ENCODE measurements around the gene SF3B2.

- PRO-cap, 6 experiments, result peak in 6 of 6 experiments; most common plus-strand start chr11:65496414 (in 3); most common minus-strand start chr11:65496330 (in 1)
- RAMPAGE, long total RNA, 2 experiments, result no peak in any of the 2 experiments
- RRBS, result no CpG with 5 or more reads among the region's 4 CpGs
Observed at GRCh38 chr11:65496213-65496499, 28.7 kb upstream of the SCYL1 start.

DNA sequence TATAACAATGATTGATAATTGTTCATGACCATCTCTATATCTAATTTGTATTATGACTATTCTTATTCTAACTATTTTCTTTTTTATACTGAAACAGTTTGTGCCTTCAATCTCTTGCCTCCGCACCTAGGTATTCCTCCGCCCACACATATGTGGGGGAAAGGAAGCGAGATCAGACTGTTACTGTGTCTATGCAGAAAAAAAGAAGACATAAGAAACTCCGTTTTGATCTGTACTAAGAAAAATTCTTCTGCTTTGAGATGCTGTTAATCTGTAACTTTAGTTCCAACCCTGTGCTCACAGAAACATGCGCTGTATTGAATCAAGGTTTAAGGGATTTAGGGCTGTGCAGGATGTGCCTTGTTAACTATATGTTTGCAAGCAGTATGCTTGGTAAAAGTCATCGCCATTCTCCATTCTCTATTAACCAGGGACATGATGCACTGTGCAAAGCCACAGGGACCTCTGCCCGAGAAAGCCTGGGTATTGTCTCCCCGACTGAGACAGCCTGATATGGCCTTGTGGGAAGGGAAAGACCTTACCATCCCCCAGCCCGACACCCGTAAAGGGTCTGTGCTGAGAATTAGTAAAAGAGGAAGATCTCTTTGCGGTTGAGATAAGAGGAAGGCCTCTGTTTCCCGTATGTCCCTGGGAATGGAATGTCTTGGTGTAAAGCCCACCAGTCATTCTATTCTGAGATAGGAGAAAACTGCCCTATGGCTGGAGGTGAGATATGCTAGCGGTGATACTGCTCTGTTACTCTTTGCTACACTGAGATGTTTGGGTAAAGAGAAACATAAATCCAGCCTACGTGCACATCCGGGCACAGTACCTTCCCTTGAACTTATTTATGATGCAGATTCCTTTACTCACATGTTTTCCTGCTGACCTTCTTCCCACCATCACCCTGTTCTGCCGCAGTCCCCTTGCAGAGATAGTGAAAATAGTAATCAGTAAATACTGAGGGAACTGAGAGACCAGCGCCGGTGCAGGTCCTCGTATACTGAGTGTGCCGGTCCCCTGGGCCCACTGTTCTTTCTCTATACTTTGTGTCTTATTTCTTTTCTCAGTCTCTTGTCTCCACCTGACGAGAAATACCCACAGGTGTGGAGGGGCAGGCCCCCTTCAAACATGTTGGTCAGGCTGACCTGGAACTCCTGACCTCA, 1.9 kb upstream of the SCYL1 start:
- PRO-cap, 6 experiments, result no peak in any of the 6 experiments
- RAMPAGE, long total RNA, 2 experiments, result no peak in any of the 2 experiments
- RRBS, result no CpG with 5 or more reads among the region's 21 CpGs

DNA sequence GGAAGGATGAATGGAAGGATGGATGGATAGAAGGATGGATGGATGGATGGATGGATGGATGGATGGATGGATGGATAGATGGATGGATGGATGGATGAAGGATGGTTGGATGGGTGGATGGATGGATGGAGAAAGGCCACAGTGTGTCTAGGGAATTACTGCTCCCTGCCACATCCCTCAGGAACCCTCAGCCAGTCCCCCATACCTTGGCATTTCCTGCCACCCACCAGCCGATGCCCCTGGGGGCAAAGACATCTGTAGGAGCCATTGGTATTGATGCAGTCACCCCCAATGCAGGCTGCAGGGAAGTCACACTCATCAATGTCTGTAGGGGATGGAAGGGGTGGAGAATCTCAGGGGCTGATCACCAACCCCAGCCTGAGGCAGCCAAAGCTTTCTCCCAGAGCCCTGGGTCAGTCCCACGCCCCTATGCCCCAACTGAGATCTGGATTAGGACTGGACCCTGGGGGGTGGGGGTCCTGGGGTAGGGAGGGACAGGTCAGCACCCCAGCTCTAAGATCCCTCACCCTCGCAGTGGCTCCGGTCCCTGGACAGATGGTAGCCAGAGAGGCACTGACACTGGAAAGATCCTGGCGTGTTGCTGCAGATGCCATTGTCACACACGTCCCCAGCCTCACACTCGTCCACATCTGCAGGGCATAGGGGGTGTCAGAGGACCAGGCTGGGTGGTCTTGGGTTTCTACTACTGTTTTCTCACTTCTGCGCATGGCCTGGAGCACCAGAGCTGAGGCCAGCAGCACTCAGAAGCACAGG, 15.1 kb downstream of the LTBP3 start:
- PRO-cap, 6 experiments, result no peak in any of the 6 experiments
- RAMPAGE, long total RNA, 2 experiments, result no peak in any of the 2 experiments
- RRBS, result no CpG with 5 or more reads among the region's 8 CpGs

GRCh38 chr11:65559944-65560543, 1.9 kb upstream of the LTBP3 start:
- PRO-cap, 6 experiments, result no peak in any of the 6 experiments
- RAMPAGE, long total RNA, 2 experiments, result no peak in any of the 2 experiments
- RRBS, result no CpG with 5 or more reads among the region's 5 CpGs

GRCh38 chr11:65572630-65573698, 626 bp downstream of the FAM89B start:
- PRO-cap, 6 experiments, result peak in 6 of 6 experiments; most common plus-strand start chr11:65572925 (in 1); most common minus-strand start chr11:65572932 (in 6)
- RAMPAGE, long total RNA, 2 experiments, result no peak in any of the 2 experiments
- RRBS, result 2% methylated on average over 15 of the region's 78 CpGs

DNA sequence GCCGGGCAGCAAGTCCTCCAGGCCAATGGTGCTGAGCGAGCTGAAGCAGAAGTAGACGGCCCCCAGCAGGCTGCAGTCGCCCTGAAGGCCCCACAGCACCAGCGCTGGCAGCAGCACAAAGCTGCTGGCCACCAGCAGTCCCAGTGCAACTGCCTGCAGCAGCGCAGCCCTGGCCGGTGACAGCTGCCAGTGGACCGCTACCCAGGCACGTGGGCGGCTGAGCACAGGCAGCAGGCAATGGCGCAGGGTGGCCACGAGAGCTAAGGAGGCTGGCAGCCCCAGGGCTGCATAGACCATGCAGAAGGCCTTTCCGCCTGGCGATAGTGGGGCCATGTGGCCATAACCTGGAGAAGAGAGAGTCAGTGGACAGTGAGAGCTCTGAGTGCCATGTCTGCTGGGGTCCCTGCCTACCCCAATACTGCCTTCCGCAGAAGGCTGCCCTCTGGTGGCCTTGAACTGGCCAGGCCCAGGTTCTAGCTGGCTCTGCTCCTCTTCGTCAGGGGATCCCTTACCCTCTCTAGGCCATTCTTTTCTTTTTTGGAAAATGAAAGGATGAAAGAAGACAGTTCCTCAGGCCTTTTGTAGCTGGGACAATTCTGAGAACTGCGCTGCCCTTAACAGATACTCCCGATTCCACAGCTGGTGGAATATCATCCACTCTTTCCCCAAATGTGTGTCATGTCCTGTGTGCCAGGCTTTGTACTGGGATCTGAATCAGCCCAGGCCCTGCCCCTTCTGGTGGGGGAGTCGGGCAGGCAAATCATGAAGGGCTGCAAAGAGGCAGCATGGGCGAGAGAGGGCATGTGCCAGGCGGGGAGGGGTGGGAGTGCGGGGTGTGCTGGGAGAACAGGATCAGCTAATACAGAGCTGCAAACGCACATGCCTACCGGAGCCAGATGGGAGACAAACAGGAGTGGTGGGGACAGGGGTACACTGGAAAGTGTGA, 1.8 kb downstream of the KCNK7 start:
- PRO-cap, 6 experiments, result no peak in any of the 6 experiments
- RAMPAGE, long total RNA, 2 experiments, result no peak in any of the 2 experiments
- RRBS, result no CpG with 5 or more reads among the region's 24 CpGs

DNA sequence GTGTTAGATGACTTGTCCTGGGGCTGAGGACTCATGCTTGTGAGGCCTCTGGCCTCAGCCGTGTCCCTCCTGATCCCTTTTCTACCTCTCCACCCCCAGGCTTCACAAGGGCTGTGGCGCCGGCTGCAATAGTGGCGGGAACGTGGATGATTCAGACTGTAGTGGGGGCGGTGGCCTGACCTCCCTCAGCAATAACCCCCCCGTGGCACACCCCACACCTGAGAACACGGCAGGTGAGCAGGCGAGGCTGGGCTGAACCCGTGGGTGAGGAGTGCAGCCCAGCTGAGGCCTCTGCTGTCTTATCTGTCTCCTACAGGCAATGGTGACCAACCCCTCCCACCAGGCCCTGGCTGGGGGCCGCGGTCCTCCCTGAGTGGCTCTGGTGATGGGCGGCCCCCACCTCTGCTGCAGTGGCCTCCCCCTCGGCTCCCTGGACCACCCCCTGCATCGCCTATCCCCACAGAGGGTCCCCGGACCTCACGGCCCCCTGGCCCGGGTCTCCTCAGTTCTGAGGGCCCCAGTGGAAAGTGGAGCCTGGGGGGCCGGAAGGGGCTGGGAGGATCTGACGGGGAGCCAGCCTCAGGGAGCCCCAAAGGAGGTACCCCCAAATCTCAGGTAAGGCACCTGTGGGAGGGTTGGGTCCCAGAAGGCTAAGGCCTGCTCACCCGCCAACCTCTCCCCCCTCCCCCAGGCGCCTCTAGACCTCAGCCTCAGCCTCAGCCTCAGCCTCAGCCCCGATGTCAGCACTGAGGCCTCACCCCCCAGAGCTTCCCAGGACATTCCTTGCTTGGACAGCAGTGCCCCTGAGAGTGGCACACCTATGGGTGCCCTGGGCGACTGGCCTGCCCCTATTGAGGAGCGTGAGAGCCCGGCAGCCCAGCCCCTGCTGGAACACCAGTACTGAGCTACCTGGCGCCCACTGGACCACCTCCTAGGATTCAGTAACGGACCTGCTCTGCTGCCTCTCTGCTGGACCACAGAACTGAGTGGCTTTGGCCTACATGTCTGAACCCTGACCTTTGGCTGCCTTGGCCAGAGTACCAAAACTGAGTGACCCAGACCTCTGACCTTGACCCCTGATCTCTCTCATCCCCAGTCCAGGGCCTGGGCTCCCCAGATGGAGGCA, 1.5 kb upstream of the SIPA1 start:
- PRO-cap, 6 experiments, result no peak in any of the 6 experiments
- RAMPAGE, long total RNA, 2 experiments, result no peak in any of the 2 experiments
- RRBS, result no CpG with 5 or more reads among the region's 28 CpGs

GRCh38 chr11:65776895-65777807, 3.6 kb downstream of the AP5B1 start:
- PRO-cap, 6 experiments, result no peak in any of the 6 experiments
- RAMPAGE, long total RNA, 2 experiments, result no peak in any of the 2 experiments
- RRBS, result 93% methylated on average over 2 of the region's 17 CpGs

- PRO-cap, 6 experiments, result peak in 2 of 6 experiments; most common plus-strand start chr11:65781577 (in 1); most common minus-strand start chr11:65781298 (in 1)
- RAMPAGE, long total RNA, 2 experiments, result no peak in any of the 2 experiments
- RRBS, result 6% methylated on average over 56 of the region's 83 CpGs
Observed at GRCh38 chr11:65781157-65782088, 647 bp upstream of the AP5B1 start.

GRCh38 chr11:65791507-65792167, 4.8 kb downstream of the OVOL1 start:
- PRO-cap, 6 experiments, result no peak in any of the 6 experiments
- RAMPAGE, long total RNA, 2 experiments, result no peak in any of the 2 experiments
- RRBS, result no CpG with 5 or more reads among the region's 17 CpGs

- PRO-cap, 6 experiments, result no peak in any of the 6 experiments
- RAMPAGE, long total RNA, 2 experiments, result no peak in any of the 2 experiments
- RRBS, result no CpG with 5 or more reads among the region's 10 CpGs
Observed at GRCh38 chr11:65850021-65850406, 8.0 kb downstream of the CFL1 start.

GRCh38 chr11:65852699-65853413, 5.1 kb downstream of the CFL1 start:
- PRO-cap, 6 experiments, result no peak in any of the 6 experiments
- RAMPAGE, long total RNA, 2 experiments, result no peak in any of the 2 experiments
- RRBS, result 75% methylated on average over 7 of the region's 24 CpGs

DNA sequence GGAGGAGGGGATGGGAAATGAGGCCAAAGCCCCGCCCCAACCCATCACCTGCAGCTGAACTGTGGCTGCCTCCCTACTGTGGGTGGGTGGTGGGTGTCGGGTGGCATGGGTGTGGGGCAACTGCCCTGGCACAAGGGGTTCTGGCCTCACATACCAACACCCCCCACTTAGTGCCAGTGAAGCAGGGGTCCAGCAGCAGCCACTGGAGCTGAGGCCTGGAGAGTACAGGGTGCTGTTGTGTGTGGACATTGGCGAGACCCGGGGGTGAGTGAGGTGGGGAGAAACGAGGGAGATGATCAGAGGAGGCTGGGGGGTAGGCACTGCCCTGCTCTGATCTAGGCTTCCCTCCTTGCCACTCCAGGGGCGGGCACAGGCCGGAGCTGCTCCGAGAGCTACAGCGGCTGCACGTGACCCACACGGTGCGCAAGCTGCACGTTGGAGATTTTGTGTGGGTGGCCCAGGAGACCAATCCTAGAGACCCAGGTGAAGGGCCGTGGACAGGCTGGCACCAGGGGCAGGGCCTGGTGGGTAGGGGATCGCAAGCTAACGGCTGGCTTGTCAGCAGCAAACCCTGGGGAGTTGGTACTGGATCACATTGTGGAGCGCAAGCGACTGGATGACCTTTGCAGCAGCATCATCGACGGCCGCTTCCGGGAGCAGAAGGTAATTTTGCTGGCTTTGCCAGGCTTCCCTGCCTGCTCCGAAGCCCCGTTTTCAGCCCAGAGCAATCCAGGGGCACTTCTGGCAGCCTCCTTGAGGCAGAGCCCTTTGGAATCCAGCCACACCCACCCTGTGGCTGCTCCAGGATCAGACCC, 3.2 kb downstream of the MUS81 start:
- PRO-cap, 6 experiments, result no peak in any of the 6 experiments
- RAMPAGE, long total RNA, 2 experiments, result no peak in any of the 2 experiments
- RRBS, result no CpG with 5 or more reads among the region's 24 CpGs

DNA sequence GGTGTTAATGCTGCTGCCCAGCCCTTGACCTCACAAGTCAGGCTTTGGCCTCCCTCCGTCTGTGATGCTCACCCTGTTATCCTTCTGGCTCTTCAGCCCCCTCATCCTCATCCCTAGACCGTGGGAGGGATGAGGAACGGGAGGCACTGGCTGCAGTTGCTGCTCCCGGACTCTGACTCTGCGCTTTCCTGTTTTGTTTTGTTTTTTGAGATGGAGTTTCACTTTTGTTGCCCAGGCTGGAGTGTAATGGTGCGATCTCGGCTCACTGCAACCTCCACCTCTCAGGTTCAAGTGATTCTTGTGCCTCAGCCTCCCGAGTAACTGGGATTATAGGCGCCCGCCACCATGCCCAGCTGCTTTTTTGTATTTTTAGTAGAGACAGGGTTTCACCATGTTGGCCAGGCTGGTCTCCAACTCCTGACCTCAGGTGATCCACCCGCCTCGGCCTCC, 1.3 kb upstream of the CTSW start:
- PRO-cap, 6 experiments, result no peak in any of the 6 experiments
- RAMPAGE, long total RNA, 2 experiments, result no peak in any of the 2 experiments
- RRBS, result no CpG with 5 or more reads among the region's 12 CpGs

DNA sequence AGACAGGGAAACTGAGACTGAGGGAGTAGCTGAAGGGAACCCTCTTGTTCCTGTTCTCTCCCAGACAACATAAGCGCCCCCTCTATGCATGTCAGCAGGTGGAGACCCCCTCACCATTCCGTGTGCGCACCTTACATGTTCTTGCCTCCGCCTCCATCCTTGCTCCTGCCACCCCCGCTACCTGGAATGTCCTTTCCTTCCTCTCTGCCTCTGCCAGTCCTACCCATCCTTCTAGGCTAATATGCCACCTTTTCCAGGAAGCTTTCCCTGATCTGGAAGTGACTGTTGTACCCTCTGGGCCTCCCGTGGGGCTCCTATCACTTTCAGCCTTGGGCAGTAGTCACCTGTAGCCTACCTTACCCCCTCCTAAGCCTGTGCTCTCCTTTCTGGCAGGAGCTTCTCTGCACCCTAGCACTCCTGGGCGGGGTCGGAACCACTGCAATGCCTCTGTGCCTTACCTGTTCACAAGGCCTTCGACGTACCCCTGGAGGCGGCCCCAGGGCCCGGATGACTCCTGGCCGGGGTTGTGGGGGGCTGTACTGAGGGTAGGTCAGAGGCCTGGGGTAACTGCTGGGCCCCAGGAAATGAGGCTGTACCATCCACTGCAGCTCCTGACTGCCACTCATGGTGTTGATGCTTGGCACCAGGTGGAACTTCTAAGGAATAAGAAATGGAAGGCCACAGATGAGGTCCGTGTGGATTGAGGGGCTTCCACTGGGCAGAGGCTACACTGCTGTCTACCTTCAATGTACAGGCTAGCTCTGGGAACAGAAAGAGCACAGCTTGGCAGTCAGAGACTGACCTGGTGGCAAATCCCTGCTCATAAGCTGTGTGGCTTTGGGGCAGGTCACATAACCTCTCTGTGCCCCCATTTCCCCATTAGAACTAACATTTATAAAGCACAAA, 3.6 kb downstream of the FOSL1 start:
- PRO-cap, 6 experiments, result no peak in any of the 6 experiments
- RAMPAGE, long total RNA, 2 experiments, result no peak in any of the 2 experiments
- RRBS, result no CpG with 5 or more reads among the region's 14 CpGs

DNA sequence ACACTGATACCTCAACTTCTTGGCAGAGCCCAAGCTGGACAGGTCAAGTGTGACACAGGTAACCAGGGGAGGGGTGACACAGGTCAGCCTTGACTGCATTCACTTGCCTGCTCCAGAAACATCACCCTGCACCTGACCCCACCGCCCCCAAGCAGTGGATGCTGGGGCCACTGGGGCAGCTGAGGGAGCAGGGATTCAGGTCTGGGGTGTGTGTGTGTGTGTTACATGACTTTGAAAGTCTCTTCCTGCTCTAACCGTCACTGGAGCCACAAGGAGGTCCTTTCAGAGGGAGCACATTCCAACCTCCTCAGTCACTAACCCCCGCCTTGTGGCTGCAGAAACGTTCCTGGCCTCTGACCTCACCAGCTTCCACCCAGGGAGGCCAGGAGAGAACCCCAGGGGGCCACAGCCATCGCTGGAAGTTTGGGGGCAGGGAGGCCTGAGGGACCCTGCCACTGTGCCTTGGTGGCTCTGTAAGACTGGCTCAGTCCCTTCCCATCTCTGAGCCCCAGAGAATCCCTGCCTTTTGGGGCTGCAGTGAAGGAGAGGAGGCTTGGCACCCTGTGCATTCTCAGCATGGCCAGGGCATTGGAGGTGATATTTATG, 2.9 kb upstream of the FOSL1 start:
- PRO-cap, 6 experiments, result no peak in any of the 6 experiments
- RAMPAGE, long total RNA, 2 experiments, result no peak in any of the 2 experiments
- RRBS, result no CpG with 5 or more reads among the region's 5 CpGs

- PRO-cap, 6 experiments, result peak in 2 of 6 experiments; most common plus-strand start chr11:65911912 (in 2); most common minus-strand start chr11:65911810 (in 2)
- RAMPAGE, long total RNA, 2 experiments, result no peak in any of the 2 experiments
- RRBS, result no CpG with 5 or more reads among the region's 14 CpGs
Observed at GRCh38 chr11:65911607-65912383, 7.1 kb downstream of the C11orf68 start.

GRCh38 chr11:65920341-65920807, 1.1 kb downstream of the DRAP1 start:
- PRO-cap, 6 experiments, result no peak in any of the 6 experiments
- RAMPAGE, long total RNA, 2 experiments, result no peak in any of the 2 experiments
- RRBS, result 47% methylated on average over 4 of the region's 16 CpGs

GRCh38 chr11:65961839-65962365, 368 bp downstream of the SART1 start:
- PRO-cap, 6 experiments, result peak in 2 of 6 experiments; most common minus-strand start chr11:65962058 (in 2)
- RAMPAGE, long total RNA, 2 experiments, result no peak in any of the 2 experiments
- RRBS, result under 1% methylated on average over 35 of the region's 56 CpGs

GRCh38 chr11:66051683-66052577, at the start of gene SF3B2:
SF3B2 (plus strand) TSS chr11:66052364.
- PRO-cap, 6 experiments, result peak in 6 of 6 experiments; most common plus-strand start chr11:66052376 (in 3); most common minus-strand start chr11:66052146 (in 2)
- RAMPAGE, long total RNA, 2 experiments, result start-site peak on the plus strand in 2 of 2 experiments, at chr11:66052347-66052378 at its widest, 1,359 to 1,696 reads per replicate
- RRBS, result 2% methylated on average over 24 of the region's 81 CpGs

All from heart left ventricle (tissue), 7 donors.